GM23248 (cell line): ENCODE measurements around the gene PARD6G.

GRCh38 chr18:80037714-80038346, 3.6 kb downstream of the RBFA start:
- RAMPAGE, long total RNA: no peak

DNA sequence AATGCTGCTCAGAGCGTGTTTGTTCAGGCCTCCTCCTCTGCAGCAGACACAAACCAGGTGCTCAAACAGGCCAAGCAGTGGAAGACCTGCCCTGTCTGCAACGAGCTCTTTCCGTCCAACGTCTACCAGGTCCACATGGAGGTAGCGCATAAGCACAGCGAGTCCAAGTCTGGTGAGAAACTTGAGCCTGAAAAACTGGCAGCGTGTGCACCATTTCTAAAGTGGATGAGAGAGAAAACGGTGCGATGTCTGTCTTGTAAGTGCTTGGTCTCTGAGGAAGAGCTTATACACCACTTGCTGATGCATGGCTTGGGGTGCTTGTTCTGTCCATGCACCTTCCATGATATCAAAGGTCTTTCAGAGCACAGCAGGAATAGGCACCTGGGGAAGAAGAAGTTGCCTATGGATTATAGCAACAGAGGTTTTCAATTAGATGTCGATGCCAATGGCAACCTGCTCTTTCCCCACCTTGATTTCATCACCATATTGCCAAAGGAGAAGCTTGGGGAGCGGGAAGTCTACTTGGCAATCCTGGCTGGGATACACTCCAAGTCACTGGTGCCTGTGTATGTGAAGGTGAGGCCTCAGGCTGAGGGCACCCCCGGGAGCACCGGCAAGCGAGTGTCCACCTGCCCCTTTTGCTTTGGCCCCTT, 28.5 kb downstream of the ADNP2 start:
- RAMPAGE, long total RNA: no peak

DNA sequence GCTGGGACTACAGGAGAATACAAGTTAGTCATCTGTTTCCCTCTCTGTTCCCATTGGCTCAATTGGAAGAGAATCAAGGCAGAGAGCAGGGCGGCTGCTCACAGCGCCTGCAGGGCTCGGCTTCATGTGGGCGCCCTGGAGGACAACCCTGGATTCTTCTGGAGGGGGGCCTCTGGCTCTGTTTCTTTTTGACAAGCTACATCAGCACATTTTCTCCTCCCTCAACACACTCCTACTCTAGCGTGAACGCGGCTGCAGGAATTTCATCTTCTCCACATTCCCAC, 50.8 kb downstream of the PARD6G start:
- RAMPAGE, long total RNA: no peak

GRCh38 chr18:80201383-80201905, 45.9 kb downstream of the PARD6G start:
- RAMPAGE, long total RNA: no peak

GRCh38 chr18:80246799-80247933, at the start of gene PARD6G:
Gene PARD6G, minus strand, starts transcription at chr18:80247514.
- RAMPAGE, long total RNA: no peak